ENCODE results near the gene OXTR.

DNA sequence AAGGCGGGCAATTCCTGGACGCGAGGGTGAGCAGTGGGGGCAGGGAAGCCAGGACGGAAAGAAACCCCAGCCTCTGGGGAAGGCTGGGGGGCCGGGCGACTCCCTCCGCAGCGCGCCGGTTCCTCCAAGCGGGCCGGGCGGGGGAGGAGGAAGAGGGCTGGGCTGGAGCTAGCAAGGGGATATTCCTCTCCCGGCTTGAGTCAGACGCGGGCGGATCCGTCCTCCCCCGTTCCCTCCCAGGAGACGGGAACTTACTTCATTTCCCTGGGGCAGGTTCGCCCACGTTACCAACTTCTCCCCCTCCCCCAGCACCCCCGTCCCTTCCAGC, 549 bp upstream of the BHLHE40 start:
- RAMPAGE, long total RNA: no peak
- RRBS: 5% methylated on average over 3 of the region's 23 CpGs

- RAMPAGE, long total RNA: no peak
- RRBS: no CpG with 5 or more reads among the region's 6 CpGs
Observed at GRCh38 chr3:4985026-4985902, 6.0 kb downstream of the BHLHE40 start.

GRCh38 chr3:4986432-4987674, 7.6 kb downstream of the BHLHE40 start:
- RAMPAGE, long total RNA: no peak
- RRBS: 1% methylated on average over 18 of the region's 53 CpGs

DNA sequence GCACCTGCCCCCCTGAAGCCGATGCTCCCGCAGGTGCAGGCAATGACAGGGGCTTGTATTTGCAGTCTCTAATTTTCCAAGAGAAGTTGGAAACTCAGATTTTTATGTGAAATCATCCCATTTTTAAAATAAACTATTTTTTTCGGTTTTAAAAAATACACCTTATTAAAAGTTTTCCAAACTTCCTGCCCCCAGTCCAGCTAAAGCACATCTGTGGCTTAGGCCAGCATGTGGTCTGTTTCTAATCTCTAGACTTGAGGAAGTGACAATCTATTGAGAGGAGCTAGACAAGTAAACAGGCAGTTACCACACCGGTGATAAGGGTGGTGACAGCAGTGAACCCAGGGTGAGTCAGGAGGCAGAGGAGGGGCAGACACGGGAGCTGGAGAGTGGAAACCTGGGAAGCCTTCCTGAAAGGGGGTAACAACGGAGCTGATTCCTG, 37.2 kb downstream of the BHLHE40 start:
- RAMPAGE, long total RNA: no peak
- RRBS: no CpG with 5 or more reads among the region's 6 CpGs

DNA sequence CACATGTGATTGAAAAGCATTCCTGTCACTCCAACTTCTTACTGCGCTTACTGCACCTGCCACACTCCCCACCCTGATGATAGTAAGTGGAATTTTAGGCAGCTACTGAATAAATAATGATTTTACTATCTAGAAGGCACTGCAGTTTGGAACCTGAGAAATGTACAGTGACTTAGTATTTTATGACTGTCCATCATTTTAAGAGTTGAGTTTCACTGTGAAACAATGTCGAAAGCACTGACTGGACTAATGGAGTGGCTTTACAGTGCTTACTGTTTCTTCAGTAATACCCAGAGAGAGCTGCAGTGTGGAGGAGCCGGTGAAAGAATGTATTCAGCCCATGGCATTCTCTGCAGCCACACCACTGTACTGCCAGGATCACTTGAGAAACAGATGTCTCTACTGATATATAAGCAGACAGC, 16.5 kb downstream of the ARL8B start:
- RAMPAGE, long total RNA: no peak
- RRBS: no CpG with 5 or more reads among the region's 3 CpGs

DNA sequence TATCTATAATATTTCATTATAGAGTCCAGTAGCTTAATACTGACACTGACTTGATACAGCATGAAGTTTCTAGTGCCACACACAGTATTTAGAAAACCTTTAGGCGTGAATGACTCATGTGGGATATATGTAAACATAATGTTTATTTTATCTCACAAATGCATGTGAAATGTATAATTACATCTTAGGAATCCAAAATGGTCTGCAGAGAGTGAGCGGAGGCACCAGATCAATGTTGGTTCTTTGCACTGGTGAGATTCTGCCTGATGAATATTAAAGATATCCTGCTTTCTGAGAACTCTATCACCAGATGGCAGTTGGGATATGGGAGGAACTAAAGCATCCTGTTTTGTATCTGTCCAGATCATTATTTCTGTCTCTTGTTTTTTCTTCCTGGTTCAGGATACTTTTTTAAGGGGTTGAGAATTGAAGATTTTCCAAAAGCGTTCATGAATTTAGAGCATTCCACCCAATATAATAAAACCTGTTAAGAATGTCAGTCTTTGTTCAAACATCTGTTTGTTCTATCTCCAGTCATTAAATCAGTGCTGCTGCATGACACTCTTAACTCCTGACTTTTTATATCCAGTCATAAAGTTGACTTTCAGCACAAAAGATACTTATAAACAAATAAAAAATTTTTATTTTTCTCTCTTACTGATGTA, 8.3 kb upstream of the EDEM1 start:
- RAMPAGE, long total RNA: no peak
- RRBS: no CpG with 5 or more reads among the region's 3 CpGs

GRCh38 chr3:5188958-5189219, 1.4 kb downstream of the EDEM1 start:
- RAMPAGE, long total RNA: no peak
- RRBS: no CpG with 5 or more reads among the region's 6 CpGs

GRCh38 chr3:6862571-6863063, 1.7 kb downstream of the GRM7 start:
- RAMPAGE, long total RNA: no peak
- RRBS: 4% methylated on average over 8 of the region's 30 CpGs

GRCh38 chr3:8503189-8503414, 1.5 kb downstream of the LMCD1 start:
- RAMPAGE, long total RNA: no peak
- RRBS: no CpG with 5 or more reads among the region's 1 CpG

GRCh38 chr3:8503415-8503898, 1.8 kb downstream of the LMCD1 start:
- RAMPAGE, long total RNA: no peak
- RRBS: no CpG with 5 or more reads among the region's 1 CpG

GRCh38 chr3:8554669-8555694, 53.4 kb downstream of the LMCD1 start:
- RAMPAGE, long total RNA: no peak
- RRBS: no CpG with 5 or more reads among the region's 19 CpGs

DNA sequence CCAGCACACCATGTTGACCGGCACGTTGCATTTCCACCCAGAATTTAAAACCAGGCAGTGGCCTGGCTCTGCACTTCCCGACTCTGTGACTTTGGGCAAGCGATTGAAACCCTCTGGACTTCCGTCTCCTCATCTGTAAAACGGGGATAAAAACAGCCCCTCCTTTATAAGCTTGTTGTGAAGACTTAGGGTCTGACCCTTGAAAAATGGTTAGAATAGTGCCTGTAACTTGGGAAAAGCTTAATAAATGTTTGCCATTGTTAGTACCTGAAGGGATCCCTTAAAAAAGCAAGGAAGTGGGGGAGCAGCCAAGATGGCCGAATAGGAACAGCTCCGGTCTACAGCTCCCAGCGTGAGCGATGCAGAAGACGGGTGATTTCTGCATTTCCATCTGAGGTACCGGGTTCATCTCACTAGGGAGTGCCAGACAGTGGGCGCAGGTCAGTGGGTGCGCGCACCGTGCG, 33.3 kb downstream of the SSUH2 start:
- RAMPAGE, long total RNA: no peak
- RRBS: 95% methylated on average over 2 of the region's 17 CpGs

- RAMPAGE, long total RNA: no peak
- RRBS: no CpG with 5 or more reads among the region's 13 CpGs
Observed at GRCh38 chr3:8629454-8629999, 15.1 kb downstream of the SSUH2 start.

GRCh38 chr3:8638563-8638825, 6.1 kb downstream of the SSUH2 start:
- RAMPAGE, long total RNA: no peak

- RAMPAGE, long total RNA: no peak
- RRBS: no CpG with 5 or more reads among the region's 42 CpGs
Observed at GRCh38 chr3:8769328-8770214, at the start of gene OXTR. Gene OXTR, minus strand, starts transcription at chr3:8769613.

DNA sequence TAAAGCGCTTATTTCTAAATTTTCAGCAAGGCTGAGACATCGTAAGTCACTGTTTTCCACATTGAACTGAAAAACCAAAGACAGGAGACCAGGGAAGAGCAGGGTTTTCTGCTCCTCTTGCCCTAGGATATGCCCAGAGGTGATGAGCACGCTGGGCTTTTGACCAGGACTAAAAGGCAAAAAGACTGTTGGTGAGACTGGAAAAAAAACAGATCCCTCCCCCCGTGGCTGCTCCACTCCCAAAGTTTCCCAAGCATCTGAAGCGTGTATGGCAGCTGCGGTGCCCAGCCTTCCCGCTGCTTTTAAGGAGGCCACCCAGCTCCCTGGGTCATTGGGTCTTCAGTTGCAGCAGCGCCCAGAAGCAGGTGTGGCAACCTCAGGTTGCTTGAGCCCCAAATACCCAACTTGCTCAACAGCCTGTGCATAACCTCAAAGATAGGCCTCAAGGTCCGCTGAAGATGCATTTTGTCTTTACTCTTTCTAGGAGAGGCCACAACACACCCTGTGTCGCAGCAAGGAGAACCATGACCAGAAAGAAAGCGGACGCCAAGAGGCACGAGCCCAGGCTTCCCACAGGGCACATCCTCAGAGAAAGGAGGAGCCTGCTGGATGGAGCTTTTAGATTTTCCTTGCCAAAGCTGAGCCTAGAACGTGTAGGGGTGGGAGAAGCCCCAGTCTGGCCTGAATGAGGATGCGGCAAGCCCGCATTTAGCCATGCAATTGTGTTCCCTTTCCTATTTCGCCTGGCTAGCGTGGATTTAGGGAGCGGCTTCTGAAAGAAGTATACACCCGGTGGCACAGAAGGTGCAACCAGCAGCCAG, 2.0 kb downstream of the SRGAP3 start:
- RAMPAGE, long total RNA: no peak
- RRBS: 10% methylated on average over 1 of the region's 20 CpGs

GRCh38 chr3:9248094-9248543, 1.3 kb downstream of the SRGAP3 start:
- RAMPAGE, long total RNA: no peak
- RRBS: 9% methylated on average over 2 of the region's 13 CpGs

DNA sequence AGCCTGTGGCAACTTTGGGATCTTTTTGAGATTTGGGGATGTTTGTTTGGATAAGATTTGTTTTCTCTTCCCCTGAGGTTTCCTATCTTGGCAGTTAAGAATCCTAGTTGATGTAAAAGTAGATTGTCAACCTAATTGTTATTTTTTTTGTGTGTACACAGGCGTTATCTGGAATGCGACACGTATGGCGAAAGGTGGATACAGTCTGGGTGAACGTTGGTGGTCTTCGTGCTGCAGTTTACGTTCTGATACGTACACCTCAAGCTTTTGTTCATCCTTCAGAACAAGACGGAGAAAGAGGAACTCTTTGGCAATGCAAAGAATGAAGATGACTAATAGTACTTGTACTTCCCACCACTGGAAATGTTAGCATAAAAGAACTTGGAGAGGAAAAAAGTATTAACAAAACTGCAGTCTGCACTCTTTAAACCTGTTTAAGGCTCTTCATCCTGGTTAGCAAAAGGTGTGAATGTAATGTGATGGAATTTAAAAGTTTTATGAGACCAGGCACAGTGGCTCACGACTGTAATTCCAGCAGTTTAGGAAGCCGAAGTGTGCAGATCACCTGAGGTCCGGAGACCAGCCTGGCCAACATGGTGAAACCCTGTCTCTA, 12.9 kb upstream of the SETD5 start:
- RAMPAGE, long total RNA: no peak
- RRBS: no CpG with 5 or more reads among the region's 12 CpGs

GRCh38 chr3:9402408-9403146, 5.2 kb downstream of the SETD5 start:
- RAMPAGE, long total RNA: no peak
- RRBS: no CpG with 5 or more reads among the region's 3 CpGs

GRCh38 chr3:9441265-9442521, 44.3 kb downstream of the SETD5 start:
- RAMPAGE, long total RNA: no peak
- RRBS: no CpG with 5 or more reads among the region's 16 CpGs

All from epithelial cell of proximal tubule (primary cell).